Smooth muscle cell (in vitro differentiated cells): ENCODE results near the gene PPP1R9B.

DNA sequence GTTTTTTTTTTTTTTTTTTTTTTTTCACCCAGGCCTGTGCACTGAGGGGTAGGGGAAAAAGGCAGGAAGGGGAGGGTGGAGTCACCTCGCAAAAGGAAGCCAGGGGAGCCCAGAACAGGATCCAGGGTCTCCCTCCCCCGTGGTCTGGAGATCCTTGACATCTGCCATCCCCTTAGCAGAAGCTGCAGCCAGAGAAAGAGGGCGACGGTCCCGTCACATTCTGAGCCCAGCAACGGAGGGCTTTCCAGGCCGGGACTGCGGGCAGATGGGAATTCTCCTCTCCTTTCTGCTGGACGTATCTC is 29.1 kb upstream of the PHOSPHO1 start:
- RAMPAGE, long total RNA, result no peak

DNA sequence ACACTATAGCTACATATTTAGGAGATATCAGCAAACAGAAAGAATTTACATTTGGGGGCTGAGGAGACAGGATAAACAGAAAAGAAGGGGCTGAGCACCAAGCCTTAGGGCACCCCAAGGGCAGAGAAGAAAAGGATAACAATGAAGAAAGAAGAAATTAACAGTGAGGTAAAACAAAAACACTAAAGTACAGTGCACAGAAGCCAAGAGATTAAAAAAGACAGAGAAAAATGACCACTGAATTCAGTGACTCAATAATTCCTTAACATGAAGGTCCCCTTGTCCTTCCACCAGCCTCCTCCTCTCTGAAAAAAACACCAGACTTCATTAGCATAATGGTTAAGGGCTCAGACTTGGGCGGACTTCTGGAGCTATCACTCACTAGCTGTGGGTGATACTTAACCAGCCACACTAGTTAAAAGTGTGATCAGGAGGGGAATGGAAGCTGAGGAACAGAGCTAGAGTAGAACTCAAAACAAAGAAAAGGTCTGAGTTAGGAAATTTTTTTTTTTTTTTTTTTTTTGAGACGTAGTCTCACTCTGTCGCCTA is 23.3 kb downstream of the ZNF652 start:
- RAMPAGE, long total RNA, result no peak

- RAMPAGE, long total RNA, result no peak
These were observed 3.4 kb downstream of the ZNF652 start for GRCh38 chr17:49358471-49359225.

- RAMPAGE, long total RNA, result no peak
These were observed 9.9 kb downstream of the PHB1 start for GRCh38 chr17:49404812-49405171.

GRCh38 chr17:49486138-49486855 is 8.8 kb upstream of the NGFR start:
- RAMPAGE, long total RNA, result no peak

GRCh38 chr17:49576590-49577102 is 975 bp downstream of the NXPH3 start:
- RAMPAGE, long total RNA, result no peak

GRCh38 chr17:49616345-49617126 is 40.9 kb downstream of the NXPH3 start:
- RAMPAGE, long total RNA, result no peak

DNA sequence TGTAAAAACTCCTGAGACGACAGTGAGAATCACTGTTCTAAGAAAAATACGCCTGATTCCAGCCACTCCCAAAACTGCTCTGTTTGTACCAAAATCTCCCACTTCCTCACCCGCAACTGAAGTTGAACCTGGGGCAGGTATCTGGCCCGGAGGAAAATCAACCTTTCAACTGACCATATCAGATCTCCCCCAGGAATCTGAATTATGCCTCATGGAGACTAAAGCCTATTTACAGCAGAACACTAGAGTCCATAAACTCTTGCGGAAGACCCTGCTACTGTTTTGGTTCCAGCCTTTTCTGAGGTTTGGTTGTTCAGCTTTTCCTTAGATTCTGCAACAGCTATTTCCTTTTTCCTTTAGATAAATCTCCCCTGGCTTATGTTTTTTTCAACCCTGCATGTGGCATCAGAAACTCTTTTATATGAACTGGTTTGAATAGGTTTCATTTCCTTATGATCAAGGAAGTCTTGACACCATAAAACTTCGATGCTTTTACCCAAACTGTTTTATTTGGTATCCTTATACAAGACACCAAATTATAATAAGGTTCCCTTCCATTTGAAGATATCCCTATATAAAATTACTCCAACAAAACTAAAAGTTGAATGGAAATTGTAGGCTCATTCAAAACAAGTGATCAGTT is 13.2 kb downstream of the SPOP start:
- RAMPAGE, long total RNA, result no peak

DNA sequence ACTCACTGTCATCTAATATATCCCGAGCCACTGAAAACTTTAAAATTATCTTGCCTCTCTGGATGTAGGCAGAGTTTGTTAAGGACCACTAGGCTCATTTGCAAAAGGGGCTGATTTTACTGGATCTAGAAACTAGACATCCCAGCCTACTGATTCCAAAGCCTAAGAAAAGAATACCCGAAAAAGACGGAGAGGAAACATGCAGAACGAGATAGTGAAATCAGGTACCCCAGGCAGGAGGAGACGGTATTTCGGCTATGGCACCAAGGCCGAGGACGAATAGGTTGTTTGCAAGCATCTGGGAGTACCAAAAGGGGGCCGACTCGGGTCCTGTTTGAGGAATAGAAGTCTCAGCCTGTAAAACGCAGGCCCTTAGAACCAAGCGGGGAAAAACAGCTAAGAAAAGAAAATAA is 643 bp downstream of the SLC35B1 start:
- RAMPAGE, long total RNA, result no peak

GRCh38 chr17:49814941-49815140 is 26.4 kb downstream of the KAT7 start:
- RAMPAGE, long total RNA, result no peak

GRCh38 chr17:49972449-49972803 is 3.4 kb downstream of the DLX4 start:
- RAMPAGE, long total RNA, result no peak

DNA sequence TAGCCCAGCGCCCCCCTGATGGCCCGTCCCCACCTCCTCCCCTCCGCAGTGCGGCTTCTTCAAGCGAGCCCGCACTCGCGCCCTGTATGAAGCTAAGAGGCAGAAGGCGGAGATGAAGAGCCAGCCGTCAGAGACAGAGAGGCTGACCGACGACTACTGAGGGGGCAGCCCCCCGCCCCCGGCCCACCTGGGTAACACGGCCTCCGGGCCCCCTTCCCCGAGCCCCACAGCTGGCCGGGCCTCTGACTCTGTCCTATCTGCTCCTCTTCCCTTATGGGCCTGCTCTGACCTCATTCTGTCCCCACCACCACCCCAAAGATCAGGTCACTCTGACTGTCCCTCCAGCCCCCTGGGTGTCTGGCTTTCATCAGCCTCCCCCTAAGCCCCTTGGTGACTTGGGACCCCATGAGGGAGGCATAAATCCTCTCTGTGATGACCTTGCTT is 7.0 kb upstream of the PDK2 start:
- RAMPAGE, long total RNA, result no peak

GRCh38 chr17:50123380-50124276 is 6.3 kb downstream of the SAMD14 start:
- RAMPAGE, long total RNA, result no peak

GRCh38 chr17:50132057-50132762 is 2.2 kb upstream of the SAMD14 start:
- RAMPAGE, long total RNA, result no peak

GRCh38 chr17:50141201-50141733 is 9.2 kb downstream of the PPP1R9B start:
- RAMPAGE, long total RNA, result no peak

GRCh38 chr17:50149011-50149683 is 1.3 kb downstream of the PPP1R9B start:
- RAMPAGE, long total RNA, result no peak

GRCh38 chr17:50150651-50151347 is at the start of gene PPP1R9B:
Gene PPP1R9B, minus strand, starts transcription at chr17:50150677.
- RAMPAGE, long total RNA, result no peak

GRCh38 chr17:50153689-50154530 is 3.4 kb upstream of the PPP1R9B start:
- RAMPAGE, long total RNA, result no peak

GRCh38 chr17:50175833-50176269 is 10.0 kb downstream of the SGCA start:
- RAMPAGE, long total RNA, result no peak

DNA sequence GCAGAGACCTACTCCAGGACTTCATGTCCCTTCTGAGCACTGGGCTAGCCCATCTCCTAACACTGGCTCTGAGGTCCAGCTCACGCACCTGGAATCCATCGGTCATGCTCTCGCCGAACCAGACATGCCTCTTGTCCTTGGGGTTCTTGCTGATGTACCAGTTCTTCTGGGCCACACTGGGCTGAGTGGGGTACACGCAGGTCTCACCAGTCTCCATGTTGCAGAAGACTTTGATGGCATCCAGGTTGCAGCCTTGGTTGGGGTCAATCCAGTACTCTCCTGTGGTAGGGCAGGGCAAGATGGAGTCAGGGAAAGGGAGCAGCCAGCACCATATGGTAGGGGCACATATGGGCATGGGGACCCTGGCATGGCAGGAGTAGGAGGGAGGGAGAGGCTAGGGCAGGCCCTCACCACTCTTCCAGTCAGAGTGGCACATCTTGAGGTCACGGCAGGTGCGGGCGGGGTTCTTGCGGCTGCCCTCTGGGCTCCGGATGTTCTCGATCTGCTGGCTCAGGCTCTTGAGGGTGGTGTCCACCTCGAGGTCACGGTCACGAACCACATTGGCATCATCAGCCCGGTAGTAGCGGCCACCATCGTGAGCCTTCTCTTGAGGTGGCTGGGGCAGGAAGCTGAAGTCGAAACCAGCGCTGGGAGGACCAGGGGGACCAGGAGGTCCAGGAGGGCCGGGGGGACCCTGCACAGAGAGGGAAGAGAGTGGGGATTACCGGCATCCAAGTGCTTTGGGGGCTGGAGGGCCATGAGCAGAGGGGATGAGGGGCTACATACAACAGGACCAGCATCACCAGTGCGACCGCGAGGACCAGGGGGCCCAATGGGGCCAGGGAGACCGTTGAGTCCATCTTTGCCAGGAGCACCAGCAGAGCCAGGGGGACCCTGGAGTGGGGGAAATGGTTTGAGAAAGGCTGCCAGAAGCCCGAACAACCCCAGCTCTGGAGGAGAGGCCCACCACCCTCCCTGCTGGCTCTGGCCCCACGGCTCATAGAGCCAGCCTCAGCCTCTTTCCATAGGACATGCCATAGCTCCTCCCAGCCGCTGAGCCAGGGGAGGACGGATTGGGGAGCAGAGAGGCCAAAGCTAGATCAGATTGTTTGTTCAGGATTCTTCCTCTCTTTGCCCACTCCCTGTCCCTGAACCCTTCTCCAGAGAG is 14.8 kb downstream of the COL1A1 start:
- RAMPAGE, long total RNA, result no peak